Epithelial cell of alveolus of lung (primary cell): Measurements from ENCODE around the genes CRTAM, TBRG1, ROBO3, CCDC15 and TMEM218.

GRCh38 chr11:122756248-122756858, 81.9 kb upstream of the CRTAM start:
- RAMPAGE, long total RNA, result no peak
- RRBS, result no CpG with 5 or more reads among the region's 2 CpGs

GRCh38 chr11:122838196-122838885, at the start of gene CRTAM:
TSS of gene CRTAM (plus strand) at chr11:122838500.
- RAMPAGE, long total RNA, result no peak
- RRBS, result no CpG with 5 or more reads among the region's 4 CpGs

DNA sequence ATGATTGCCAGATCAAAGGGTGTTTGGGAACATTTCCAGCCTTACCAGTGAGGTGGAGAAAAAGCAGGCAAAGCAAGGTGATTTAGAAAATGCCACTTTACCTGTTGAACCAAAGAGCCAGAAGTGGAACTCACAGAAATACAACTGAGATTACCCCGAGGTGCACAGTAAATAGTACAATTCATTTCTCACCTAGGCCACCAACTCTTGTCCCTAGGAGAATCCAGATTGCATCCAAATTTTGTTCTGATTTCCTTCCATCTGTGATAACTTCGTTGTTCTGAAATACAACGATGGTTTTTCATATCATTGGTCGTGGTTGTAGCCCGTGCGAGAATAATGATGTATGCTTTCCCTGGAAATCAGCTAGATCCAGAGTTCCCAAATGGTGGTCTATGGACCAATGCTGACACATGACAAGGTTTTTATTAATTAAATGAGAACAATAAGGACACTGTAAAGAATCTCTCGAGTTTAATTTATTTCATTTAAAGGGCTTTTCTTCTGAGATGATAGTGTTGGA, 21.8 kb upstream of the BSX start:
- RAMPAGE, long total RNA, result no peak
- RRBS, result no CpG with 5 or more reads among the region's 7 CpGs

DNA sequence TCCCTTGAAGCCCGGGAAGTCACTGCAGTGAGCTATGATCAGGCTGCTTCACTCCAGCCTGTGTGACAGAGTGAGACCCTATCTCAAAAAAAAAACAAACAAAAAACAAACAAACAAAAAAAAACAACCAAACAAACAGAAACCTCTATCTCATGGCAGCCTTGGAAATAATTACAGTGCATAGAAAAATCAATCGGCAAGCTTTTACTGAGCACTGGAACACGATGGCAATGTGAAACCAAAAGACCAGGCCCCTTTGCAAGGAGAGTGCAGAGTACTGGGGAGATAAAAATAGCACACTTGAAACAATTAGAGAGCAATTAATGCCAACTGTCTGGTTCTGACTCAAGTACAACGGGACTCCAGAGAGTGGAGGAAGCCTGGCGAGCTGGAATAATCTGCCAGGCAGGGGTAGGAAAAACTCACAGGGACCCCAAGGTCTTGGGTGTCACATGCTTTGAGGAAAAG, 112.9 kb upstream of the CLMP start:
- RAMPAGE, long total RNA, result no peak
- RRBS, result no CpG with 5 or more reads among the region's 5 CpGs

DNA sequence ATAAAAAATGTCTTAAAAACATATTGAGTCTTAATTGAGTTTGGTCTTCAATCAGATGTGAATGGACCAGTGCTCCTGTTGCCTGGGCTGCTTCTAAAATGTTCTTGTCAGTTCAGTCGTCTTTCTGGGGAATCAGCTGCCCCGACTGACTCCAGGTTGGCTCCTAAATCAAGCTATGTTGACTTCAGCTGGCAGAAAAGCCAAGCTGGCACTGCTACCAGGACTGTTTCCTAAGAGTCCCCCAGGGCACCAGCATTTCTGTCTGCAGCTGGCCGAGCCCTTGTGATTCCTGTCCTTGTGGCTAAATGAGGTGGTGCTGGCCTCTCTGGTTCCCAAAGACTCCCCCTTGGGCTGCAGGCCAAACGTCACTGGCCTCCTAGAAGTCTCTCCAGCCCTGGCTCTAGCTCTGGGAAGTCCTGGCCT, 31.0 kb downstream of the GRAMD1B start:
- RAMPAGE, long total RNA, result no peak
- RRBS, result no CpG with 5 or more reads among the region's 4 CpGs

DNA sequence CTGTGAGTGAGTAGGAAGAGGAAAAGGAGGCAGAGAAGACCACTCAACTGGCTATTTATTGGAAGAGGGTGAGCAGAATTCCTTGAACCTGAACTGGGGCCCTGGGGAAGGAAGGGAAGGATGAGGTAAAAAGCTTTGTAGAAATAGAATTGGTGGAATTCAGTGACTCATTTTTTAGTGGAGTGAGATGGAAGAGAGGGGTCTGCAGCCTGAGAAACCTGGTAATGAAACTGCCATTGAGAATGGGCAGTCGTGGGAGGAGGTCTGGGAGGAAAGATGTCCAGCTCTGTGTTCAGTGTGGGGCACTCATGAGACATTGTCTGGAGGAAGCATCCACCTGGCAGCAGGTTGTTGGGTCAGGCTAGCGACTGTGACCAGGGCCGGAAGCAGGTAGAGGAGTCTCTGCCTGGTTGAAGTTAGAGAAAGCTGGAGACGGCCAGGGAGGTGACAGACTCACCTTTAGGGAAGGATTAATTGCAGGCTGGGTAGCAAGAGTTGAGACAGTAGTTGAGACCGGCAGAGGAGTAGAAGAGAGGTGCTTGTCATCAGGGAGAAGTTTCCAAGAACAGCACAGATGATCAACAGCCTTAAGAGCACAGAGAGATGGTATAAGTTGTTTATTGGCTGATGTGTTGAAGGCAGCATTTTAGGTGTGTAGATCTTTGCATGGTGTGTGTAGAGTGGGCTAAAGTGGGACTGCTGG, 79.9 kb downstream of the SCN3B start:
- RAMPAGE, long total RNA, result no peak
- RRBS, result no CpG with 5 or more reads among the region's 5 CpGs

- RAMPAGE, long total RNA, result no peak
- RRBS, result no CpG with 5 or more reads among the region's 10 CpGs
These were observed 25.2 kb downstream of the SCN3B start for GRCh38 chr11:123628955-123629823.

- RAMPAGE, long total RNA, result no peak
- RRBS, result no CpG with 5 or more reads among the region's 3 CpGs
These were observed 920 bp upstream of the SCN3B start for GRCh38 chr11:123655397-123655691.

- RAMPAGE, long total RNA, result no peak
- RRBS, result no CpG with 5 or more reads among the region's 8 CpGs
These were observed 39.3 kb downstream of the ZNF202 start for GRCh38 chr11:123702165-123702501.

DNA sequence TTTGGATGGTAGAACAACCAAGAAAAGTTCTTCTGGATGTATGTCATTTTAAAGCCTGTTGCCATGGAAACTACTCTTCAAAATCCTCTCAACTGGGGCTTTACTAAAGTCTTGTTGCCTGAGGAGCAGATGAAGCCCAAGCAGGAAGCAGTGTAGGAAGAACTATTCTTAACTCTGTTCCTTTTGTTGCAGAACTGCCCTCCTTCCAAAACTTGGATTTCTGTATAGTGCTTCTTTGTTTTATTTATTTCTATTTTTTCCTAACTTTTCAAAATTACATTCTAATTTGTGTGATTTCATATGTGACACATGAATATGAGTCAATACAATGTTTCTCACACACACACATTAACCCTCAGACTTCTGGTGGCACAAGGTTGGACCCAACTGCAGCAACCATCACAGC, 373 bp upstream of the OR8B8 start:
- RAMPAGE, long total RNA, result no peak

DNA sequence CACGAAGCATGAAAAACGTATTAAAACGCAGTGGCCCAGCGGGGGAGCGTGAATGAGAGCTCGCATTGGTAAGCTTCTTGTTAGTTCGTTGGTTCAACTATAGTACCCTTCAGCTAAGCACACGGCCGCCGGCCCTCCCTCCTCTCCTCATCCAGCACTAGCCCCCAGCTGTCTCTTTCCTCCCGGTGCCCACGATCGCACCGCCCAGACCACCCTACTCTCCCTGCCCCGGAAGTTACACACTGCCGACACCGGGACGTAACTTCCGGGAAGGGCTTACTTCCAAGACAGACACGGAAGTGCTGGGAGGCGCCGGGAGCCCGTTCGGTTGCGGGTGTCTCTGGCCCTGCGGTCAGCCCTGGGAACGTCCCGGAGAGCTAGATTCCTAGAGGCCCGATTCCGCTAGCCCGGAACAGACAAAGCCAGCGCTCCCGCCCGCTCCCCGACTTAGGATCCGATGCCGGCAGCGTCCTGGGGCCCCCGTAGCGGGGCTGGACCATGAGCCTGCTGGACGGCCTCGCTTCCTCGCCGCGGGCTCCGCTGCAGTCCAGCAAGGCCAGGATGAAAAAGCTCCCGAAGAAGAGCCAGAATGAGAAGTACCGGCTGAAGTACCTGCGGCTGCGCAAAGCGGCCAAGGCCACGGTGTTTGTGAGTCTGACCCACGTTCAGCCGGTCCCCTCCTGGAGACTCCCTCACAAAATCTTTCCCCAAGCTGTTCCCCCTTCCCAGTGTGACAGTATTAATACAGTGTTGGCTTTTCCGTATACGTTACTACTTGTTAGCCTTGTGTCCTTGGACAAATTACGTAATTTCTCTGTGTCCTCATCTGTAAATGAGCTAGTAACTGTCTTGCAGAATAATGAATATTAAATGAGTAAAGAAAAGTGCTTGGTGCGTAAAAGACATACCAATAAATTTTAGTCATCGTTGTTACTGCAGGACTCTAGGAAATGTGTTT, at the start of gene TBRG1:
Gene TBRG1, plus strand, starts transcription at position 279 of the 958 bp plus-strand sequence.
- RAMPAGE, long total RNA, result start-site peak on the plus strand centred at position 305 of the sequence, 37 bp wide, 117 and 173 reads in 2 replicates
- RRBS, result 2% methylated on average over 27 of the region's 59 CpGs

- RAMPAGE, long total RNA, result no peak
- RRBS, result no CpG with 5 or more reads among the region's 2 CpGs
These were observed 16.0 kb downstream of the SIAE start for GRCh38 chr11:124657605-124657944.

DNA sequence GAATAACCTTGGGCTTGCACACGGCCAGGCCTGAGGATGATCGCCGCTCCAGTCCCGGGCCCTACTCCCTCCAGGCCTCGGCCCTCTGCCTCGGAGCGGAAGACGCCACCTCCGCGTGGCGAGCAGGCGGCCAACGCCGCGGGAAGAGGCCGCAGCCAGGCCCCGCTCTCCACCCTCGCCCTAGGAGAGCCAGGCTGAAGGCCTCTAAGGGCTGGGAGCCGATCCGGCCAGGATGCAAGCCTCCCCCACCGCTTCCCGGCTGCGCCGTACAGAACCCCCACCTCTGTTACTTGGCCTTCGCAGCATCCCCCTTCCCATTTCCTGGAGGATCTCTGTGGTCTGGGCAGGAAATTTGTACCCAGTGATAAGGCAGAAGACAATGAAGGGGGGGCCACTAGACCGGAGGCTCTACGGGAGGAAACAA, 2.6 kb downstream of the ESAM start:
- RAMPAGE, long total RNA, result no peak
- RRBS, result 9% methylated on average over 2 of the region's 27 CpGs

GRCh38 chr11:124776638-124777178, 14.6 kb upstream of the ESAM start:
- RAMPAGE, long total RNA, result no peak
- RRBS, result no CpG with 5 or more reads among the region's 5 CpGs

- RAMPAGE, long total RNA, result no peak
- RRBS, result 3% methylated on average over 7 of the region's 34 CpGs
These were observed at the start of gene ROBO3 for GRCh38 chr11:124865131-124865549. TSS of gene ROBO3 (plus strand) at chr11:124865432.

DNA sequence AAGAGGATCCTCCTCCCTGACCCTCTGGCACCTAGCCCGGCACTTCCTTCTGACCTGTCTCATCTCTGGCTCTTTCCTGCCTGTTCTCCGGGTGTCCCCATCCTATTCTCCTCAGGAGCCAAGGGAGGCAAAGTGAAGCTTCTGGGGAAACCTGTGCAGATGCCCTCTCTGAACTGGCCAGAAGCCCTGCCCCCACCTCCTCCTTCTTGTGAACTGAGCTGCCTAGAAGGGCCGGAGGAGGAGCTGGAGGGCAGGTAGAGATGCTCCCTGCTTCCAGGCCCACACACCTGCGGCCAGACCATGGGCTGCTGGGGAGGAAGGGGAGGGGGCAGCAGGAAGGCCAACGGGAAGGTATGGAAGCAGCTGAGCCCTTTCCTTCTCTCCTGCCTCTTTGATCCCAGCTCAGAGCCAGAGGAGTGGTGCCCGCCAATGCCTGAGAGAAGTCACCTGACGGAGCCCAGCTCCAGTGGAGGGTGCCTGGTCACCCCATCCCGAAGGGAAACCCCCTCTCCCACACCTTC, 13.0 kb downstream of the ROBO3 start:
- RAMPAGE, long total RNA, result no peak
- RRBS, result 100% methylated on average over 1 of the region's 8 CpGs

GRCh38 chr11:124953802-124954634, at the start of gene CCDC15:
TSS of gene CCDC15 (plus strand) at chr11:124954202.
- RAMPAGE, long total RNA, result start-site peak on the plus strand at chr11:124954113-124954207, 10 and 13 reads in 2 replicates
- RRBS, result 1% methylated on average over 7 of the region's 53 CpGs

GRCh38 chr11:125111000-125112337, at the start of gene TMEM218:
TSS of gene TMEM218 (minus strand) at chr11:125111626.
- RAMPAGE, long total RNA, result start-site peak on the minus strand at chr11:125111582-125111621, 48 and 126 reads in 2 replicates
- RRBS, result 58% methylated on average over 3 of the region's 64 CpGs

GRCh38 chr11:125261474-125262084, 97.0 kb downstream of the PKNOX2 start:
- RAMPAGE, long total RNA, result no peak
- RRBS, result no CpG with 5 or more reads among the region's 5 CpGs

GRCh38 chr11:125514271-125514884, 18.3 kb upstream of the FEZ1 start:
- RAMPAGE, long total RNA, result no peak
- RRBS, result no CpG with 5 or more reads among the region's 5 CpGs